Diencephalon (tissue), 2 donors: ENCODE measurements around a stretch of chr14.

- RAMPAGE, long total RNA: no peak
Observed at GRCh38 chr14:105986706-105987289, 460.4 kb downstream of the TMEM121 start.

DNA sequence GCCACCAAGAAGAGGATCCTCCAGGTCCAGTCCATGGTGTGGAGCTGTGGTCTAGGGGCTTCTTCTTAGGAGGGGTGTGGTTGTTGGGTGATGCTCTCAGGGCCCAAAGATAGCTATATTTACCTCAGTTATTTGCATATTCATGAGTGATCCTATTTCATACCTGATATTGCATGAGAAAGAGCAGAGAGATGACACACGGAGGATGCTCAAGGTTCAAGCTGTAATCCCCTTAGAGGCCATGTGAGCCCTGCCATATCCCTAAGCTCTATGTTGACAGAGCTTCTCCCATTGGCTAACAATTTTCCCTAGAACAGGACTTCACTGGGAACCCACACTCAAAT lies 499.1 kb downstream of the TMEM121 start:
- RAMPAGE, long total RNA: no peak

DNA sequence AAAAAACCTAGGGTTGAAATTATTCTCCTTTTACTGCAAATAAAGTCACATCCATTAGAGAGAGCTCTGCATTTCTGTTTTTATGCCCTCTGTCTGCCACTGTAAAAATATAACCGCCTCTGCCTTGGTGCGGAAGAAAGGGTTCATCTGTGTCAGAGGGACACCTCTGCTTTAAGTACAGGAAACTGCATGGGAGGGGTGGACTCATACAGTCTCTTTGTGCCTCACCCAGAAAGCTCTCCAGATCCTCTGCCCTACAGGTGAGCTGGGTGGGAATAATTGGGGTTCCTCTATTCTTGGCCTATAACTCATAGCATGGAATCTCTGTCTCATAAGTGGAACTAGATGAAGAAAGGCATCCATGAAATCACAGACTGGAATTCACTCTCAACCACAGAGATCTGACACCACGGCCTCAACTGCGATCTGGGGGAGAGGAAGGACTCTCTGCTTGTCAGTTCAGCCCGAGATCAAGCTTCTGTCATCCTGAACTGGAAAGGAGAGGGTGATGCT lies 702.2 kb downstream of the TMEM121 start:
- RAMPAGE, long total RNA: no peak

- RAMPAGE, long total RNA: no peak
Observed at GRCh38 chr14:106592960-106593366, 1066.6 kb downstream of the TMEM121 start.

DNA sequence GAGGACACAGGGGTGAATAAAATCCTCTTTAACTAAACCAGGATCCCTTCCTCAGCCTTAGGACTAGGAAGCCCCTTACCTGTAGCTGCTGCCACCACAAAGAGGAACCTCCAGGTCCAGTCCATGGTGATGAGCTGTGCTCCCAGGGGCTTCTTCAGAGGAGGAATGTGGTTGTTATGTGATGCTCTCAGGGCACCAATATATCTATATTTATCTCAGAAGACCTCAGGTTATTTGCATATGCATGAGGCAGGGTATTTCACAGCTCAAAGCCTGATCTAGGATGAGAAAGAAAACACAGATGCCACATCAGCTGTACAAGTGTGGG lies 1188.6 kb downstream of the TMEM121 start:
- RAMPAGE, long total RNA: no peak

DNA sequence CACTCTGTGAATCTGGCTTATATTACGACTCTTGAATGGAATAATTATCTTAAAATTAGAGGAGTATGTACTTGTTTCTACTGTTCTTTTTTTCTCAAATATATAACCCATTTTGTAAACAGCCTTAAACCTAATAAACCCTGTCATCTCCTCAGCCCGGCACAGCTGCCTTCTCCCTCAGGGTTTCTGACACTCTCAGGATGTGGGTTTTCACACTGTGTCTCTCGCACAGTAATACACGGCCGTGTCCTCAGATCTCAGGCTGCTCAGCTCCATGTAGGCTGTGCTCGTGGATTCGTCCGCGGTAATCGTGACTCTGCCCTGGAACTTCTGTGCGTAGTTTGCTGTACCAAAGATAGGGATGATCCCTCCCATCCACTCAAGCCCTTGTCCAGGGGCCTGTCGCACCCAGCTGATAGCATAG lies 1235.5 kb downstream of the TMEM121 start:
- RAMPAGE, long total RNA: no peak